Vagina (tissue), 1 donor: Measurements from ENCODE around the genes ATL1, GNG2 and STYX.

DNA sequence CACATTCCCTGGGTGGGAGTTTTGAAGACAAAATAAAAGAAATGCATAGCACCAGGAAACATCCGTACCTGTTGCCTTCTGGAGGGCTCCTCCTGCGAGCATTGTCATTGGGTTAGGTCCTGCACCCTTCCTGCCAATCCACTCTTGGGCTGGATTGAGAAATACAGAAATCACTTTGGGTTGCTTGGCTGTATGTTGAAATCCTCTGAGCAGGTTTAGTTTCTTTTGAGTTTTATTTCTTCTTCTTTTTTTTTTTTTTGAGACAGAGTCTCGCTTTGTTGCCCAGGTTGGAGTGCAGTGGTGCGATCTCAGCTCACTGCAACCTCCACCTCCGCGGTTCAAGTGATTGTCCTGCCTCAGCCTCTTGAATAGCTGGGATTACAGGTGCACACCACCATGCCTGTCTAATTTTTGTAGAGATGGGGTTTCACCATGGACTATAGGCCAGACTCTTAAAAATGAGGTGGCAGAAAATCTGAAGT lies 67.6 kb downstream of the ARF6 start:
- PRO-cap = no peak
- RAMPAGE, long total RNA = no peak

- PRO-cap = bidirectional peak, plus-strand start at chr14:50000548, minus-strand start at chr14:50000580
- RAMPAGE, long total RNA = no peak
Observed at GRCh38 chr14:50000086-50000855, 107.4 kb downstream of the ARF6 start.

- PRO-cap = no peak
- RAMPAGE, long total RNA = no peak
Observed at GRCh38 chr14:50115436-50115986, 861 bp downstream of the VCPKMT start.

- PRO-cap = bidirectional peak, plus-strand start at chr14:50560145, minus-strand start at chr14:50560048; bidirectional peak, plus-strand start at chr14:50560602, minus-strand start at chr14:50560497
- RAMPAGE, long total RNA = start-site peak on the plus strand at chr14:50560142-50560146, 118 reads
Observed at GRCh38 chr14:50559912-50560902, at the start of gene ATL1. ATL1 (plus strand) TSS chr14:50560145.

DNA sequence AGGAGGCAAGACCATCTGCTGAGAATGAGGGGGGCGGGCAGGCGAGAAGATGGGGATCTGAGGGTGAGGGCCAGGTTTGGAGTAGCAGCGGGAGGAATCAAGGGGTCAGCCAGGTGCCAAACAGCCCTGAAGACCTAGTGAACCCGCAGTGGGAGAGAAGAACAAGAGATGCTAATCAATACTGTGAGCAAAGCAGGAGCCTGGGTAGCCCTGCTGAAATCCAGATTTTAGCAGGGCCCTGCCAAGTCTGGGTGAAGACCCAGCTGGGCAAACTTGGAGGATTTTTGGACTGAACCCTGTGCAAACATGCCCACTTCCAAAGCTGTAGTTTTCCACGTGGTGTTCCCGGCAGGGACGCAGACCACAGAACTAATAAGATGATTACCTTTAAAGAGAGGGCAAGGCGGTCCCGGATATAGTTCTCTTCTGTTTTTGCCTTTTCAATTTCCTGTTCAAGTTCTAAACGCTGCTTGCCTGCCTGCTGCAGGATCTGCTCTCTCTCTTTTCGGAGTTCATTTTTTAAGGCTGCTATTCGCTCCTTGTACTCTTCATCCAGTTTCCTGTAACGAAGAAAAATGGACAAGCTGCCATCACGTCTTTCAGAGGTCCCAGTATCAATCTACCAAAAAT lies 60.8 kb downstream of the NIN start:
- PRO-cap = no peak
- RAMPAGE, long total RNA = no peak

GRCh38 chr14:50821583-50822561 lies 9.1 kb downstream of the NIN start:
- PRO-cap = no peak
- RAMPAGE, long total RNA = no peak

DNA sequence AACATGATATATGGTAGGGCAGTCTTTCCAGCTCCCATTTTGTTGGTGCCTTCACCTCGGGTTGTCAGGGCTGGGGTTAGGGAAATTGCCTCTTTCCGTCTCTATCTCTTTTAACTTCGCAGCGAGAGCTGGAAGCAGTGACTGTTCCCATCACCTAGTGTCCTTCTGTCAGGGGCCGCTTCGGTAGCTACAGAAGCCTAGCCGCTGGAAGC lies 1.4 kb downstream of the NIN start:
- PRO-cap = no peak
- RAMPAGE, long total RNA = no peak

GRCh38 chr14:50914491-50914850 lies 29.8 kb downstream of the PYGL start:
- PRO-cap = no peak
- RAMPAGE, long total RNA = no peak

- PRO-cap = no peak
- RAMPAGE, long total RNA = no peak
Observed at GRCh38 chr14:50996896-50997352, 52.6 kb upstream of the PYGL start.

DNA sequence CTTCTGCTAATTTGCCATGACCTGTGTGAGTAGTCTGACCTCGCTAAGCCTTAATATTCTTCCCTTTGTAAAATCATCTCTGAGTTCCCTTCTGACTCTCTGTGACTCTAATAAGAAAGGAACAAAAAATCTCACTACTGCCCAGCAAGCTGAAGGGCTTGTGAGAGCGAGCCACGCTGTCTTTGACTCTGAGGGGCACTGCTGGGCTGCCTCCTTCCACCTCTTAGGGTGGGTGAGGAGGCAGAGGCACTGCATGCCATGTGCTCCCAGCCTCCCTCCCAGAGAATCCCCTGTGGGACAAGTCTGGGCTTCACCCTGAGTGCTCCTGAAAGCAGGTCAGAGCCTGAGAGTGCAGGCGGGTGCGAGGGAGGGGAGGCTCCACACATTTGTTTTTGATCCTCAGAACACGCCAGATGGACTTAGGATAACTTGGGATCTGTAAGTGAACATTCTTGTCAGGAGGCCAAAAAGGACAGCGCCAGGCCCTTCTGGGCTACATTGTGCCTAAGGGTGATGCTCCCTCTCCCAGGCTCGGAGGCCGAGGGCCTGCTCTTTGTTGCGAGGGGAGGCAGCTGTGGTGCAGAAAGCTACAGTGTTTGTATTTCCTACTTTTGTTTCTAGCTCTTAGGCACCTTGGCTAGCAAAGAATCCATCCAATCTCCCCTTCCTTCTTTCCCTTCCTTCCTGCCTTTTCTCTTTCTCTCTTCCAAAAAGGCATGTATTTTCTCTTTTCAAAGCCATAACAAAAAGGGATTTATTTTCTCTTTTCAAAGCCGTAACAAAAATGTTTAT lies 155.4 kb downstream of the TMX1 start:
- PRO-cap = no peak
- RAMPAGE, long total RNA = no peak

DNA sequence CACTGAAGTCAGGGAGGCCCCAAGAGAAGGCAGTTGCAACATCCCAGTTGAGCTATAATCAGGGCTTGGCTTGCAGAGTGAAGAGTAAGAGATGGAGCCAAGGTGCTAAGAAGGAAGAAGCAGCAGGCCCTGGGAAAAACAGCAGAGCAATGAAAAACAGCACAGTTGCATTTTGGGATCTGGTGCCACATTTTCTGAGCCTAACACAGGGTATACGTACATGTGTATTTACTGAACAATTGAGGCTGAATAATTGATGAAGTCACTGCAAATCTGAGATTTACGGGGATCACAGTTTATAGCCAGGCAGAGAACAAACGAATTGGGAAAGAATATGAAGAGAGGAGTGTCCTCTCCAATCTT lies 171.7 kb upstream of the FRMD6 start:
- PRO-cap = no peak
- RAMPAGE, long total RNA = no peak

DNA sequence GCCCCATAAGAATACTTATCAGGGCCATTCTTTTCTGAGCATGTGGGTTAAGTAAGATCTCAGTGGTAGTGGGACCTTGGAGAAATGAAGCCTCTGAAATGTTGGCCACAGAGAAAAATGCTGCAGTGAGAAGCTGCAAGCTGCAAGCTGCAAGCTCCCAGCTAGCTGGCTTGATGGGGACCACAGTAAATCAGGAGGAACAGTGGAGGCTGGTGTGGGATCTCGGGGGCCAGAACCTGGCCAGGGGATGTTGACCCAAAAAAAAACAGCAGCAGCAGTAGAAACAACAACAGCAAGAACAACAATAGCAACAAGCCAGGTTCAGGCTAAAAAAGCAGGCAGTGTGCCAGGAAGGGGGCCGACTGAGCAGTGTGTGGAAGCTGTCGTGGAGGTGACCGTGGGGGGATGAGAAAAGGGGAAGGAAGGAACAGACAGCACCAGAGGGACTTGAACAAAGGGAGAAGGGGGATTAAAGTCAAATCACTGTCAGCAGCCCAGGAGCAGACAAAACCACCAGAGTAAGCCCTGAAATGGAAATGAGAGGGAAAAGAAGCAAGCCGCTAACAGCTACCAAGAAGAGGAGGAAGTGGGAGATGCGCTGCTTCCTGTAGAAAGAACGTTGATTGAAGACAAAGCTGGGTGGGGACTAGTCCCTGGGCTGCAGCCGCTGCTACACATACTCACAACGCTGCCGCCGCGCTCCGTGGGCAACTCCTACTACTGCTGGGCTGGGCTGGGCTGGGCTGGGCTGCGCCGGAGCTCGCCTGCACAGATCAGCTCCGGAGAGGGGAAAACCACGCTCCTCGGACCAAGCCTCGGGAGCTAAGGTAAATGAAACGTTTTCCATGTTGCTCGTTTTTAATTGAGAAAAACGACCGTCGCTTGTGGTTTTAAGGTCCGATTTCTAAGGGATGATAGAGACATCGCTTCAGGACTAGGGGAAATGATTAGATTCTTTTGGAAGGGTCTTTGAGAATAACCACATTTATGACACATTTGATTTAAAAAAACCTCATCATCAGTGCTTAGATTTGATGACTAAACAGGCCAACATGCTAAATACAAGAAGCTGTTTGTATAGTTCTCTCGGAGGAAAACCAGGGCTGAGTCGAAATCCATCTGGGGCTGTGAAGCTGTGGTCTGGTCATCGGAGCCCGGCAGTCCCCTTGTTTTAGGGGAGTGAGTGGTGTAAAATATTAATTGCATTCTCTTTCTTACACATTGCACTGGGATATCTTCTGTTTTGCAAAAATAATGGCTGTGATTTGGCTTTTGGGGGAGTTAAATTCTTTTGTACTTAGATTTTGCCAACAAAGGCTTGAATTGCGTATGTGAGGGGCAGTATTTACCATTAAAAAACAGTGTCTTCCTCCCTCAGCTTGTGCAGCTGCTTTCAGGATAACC lies at the start of gene GNG2:
GNG2 (plus strand) TSS at position 649 of the 1,404 bp plus-strand sequence.
- PRO-cap = bidirectional peak, plus-strand start at position 771 of the sequence, minus-strand start at position 625 of the sequence
- RAMPAGE, long total RNA = start-site peak on the plus strand centred at position 761 of the sequence, 31 bp wide, 111 reads

DNA sequence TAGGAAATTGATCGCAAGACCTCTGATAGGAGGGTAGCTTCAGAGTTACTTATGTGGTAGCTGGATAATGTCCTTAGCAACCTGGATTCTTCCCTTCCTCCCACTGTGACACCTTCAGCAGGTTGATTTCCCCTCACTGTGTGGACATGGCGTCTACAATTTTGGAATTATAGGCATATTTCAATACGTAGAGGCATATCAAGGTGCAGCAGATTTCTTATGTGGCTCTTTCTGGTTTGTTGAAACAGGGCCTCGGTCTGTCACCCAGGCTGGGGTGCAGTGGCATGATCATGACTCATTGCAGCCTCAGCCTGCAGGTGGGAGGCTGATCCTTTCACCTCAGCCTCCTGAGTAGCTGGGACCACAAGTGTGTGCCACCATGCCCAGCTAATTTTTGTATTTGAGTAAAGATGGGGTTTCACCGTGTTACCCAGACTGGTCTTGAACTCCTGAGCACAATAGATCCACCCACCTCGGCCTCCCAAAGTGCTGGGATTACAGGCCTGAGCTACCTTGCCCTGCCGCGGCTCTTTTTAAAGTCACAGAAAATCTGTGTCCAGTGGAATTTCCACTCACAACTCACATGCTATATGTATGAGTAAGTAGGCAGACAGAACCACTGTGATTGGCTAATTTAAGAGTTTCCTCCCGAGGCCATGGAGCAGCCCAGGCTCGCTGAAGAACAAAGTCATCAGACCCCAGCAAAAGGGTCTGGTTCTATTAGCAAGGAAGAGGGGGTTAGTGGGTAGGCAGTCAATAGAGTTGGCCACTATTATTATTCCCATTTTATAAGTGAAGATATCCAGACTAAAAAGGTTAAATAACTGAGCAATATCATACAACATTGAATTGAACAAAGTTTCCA lies 9.1 kb downstream of the GNG2 start:
- PRO-cap = no peak
- RAMPAGE, long total RNA = no peak

GRCh38 chr14:51884154-51884520 lies 23.7 kb downstream of the GNG2 start:
- PRO-cap = no peak
- RAMPAGE, long total RNA = no peak

- PRO-cap = no peak
- RAMPAGE, long total RNA = no peak
Observed at GRCh38 chr14:51940046-51940414, 49.3 kb upstream of the RTRAF start.

DNA sequence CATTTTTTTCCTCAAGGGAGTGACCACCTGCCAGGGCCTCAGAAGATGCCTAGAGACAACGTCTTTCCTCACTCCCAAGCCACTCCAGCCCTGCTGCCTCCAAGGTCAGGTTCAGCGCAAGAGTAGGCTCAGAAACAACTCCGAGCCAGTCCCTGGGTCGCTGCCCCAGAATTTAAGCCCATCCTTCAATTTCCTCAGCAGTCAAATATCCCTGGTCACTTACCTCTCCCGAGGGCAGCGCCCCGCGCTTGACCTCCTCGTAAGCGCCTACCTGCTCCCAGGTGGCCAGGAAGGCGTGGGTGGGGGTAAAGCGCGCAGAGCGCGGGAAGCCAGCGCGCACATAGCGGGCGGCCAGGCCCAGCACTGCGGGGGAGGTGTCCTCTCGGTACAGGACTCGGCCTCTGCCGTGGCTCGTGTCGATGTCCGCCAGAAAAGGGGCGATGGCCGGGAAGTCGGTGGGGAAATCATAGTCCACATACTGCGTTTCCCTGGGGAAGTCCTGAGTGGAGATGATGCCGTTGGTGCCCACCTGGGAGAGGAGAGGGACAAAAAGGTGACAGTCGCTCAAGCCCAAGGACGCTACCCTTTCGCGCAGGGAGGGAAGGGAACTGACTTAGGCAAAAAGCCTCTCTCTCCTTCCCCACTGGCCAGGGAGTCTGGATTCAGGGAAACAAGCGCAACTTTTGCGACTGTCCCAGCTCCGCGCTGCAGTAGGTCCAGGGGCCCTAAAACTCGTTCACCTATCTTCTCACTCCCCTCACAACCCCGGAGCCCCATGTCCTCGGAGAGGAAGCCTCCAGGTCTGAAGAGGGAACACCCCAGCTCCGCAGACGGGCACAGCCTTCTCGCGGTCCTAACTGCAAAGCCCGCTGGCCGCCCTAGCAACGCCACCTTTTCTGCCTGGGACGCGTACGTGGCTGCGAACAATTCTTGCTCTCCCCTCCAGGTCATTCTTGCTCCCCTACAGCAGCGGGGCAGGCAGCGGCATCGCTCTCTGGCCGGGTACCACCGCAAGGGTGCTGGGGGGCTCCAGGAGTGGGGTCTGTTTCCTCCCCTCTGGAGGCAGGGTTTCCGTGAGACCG lies 883 bp downstream of the NID2 start:
- PRO-cap = unidirectional peak, plus-strand start at position 429 of the sequence; unidirectional peak, plus-strand start at position 646 of the sequence
- RAMPAGE, long total RNA = no peak

- PRO-cap = no peak
- RAMPAGE, long total RNA = no peak
Observed at GRCh38 chr14:52220739-52221447, 46.6 kb upstream of the PTGDR start.

GRCh38 chr14:52269104-52269725 lies 1.7 kb downstream of the PTGDR start:
- PRO-cap = no peak
- RAMPAGE, long total RNA = no peak

- PRO-cap = bidirectional peak, plus-strand start at chr14:52730213, minus-strand start at chr14:52729962
- RAMPAGE, long total RNA = start-site peak on the plus strand at chr14:52730194-52730230, 266 reads
Observed at GRCh38 chr14:52730073-52731113, at the start of gene STYX. STYX (plus strand) TSS chr14:52730166.

DNA sequence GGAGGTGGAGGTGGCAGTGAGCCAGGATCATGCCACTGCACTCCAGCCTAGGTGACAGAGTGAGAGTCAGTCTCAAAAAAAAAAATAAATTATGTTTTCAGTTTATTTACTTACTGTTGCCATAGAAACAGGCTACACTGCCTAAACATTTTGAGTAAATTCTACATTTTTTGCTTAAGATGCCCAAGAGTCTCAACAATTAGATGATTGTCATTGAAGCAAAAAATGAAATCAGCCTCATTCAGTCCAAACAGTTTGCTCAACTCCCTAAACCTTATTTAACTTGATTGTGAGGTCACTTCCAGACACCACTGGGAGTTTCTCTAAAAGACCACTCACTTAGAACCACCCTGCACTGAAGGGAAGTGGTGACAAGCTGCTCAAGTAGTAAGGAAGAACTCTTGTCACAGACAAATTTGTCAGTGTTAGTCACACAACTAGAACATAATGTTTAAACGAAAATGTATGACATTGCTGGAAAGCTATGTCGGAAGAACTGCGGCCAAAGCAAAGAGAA lies 9.8 kb upstream of the GNPNAT1 start:
- PRO-cap = no peak
- RAMPAGE, long total RNA = no peak